Bronchus fibroblast of lung (primary cell): ENCODE measurements around a stretch of chr2.

DNA sequence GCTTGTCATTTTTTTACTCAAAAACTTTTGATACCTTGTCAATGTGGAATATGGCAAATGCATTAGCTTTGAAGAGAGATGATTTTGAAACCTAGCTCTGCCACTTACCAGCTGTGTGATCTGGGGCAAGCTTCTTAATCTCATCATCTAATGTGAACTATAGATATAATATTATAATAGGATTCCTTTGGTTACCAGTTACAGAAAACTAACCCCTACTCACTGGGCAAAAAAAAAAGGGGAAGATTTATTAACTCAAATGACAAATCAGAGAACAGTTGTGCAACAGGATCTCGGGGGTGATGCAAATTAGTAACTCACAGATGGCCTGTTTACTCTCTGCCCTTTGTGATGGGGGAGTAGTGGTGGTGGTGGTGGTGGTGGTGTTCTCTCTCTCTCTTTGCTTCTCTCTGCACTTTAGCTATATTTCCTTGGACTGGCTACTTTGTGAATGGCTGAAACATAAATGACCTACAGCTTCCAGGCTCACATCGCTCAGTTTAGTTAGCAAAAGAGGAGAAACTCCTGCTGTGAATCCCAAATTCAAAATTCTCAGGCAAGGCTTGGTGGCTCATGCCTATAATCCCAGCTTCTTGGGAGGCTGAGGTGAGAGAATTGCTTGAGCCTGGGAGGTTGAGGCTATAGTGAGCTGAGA is 3.9 kb upstream of the RHOQ start:
- RAMPAGE, long total RNA, result no peak

GRCh38 chr2:46554171-46555107 is 12.1 kb upstream of the ATP6V1E2 start:
- RAMPAGE, long total RNA, result no peak

DNA sequence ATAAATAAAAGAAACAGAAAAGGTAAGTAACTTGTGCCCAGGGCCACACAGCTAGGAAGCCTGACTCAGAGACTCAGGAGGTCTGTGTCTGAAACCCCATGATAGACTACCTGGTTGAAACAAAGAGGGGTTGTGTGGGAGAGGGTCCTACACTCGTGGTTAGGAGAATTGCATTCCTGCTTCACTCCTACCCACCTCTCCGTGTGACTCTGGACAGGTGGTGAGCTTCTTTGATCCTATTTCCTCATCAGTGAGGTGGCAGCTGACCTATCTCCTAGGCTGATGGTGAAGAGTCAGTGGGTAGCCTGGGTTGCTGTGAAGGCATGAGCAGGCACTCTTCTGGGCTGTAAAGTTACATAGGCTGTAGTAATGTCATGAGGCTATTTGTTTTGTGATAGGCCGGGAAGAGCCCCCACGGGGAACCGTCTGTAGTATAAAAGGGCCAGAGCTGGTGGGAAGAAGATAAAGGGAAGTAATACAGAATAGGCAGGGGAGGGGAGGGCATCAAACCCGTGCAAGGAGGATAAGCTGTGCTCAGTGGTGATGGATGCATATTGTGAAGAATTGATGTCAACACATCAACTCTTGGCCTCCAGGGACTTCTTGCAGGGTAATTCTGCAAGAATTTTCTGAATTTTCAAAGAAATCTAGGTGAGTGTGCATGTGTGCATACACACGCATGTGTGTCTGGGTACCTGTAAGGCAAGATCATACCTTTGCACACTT is 20.8 kb upstream of the ATP6V1E2 start:
- RAMPAGE, long total RNA, result no peak

- RAMPAGE, long total RNA, result no peak
These were observed 39.5 kb downstream of the CRIPT start for GRCh38 chr2:46656523-46657007.

GRCh38 chr2:46699989-46700405 is 902 bp downstream of the SOCS5 start:
- RAMPAGE, long total RNA, result no peak

DNA sequence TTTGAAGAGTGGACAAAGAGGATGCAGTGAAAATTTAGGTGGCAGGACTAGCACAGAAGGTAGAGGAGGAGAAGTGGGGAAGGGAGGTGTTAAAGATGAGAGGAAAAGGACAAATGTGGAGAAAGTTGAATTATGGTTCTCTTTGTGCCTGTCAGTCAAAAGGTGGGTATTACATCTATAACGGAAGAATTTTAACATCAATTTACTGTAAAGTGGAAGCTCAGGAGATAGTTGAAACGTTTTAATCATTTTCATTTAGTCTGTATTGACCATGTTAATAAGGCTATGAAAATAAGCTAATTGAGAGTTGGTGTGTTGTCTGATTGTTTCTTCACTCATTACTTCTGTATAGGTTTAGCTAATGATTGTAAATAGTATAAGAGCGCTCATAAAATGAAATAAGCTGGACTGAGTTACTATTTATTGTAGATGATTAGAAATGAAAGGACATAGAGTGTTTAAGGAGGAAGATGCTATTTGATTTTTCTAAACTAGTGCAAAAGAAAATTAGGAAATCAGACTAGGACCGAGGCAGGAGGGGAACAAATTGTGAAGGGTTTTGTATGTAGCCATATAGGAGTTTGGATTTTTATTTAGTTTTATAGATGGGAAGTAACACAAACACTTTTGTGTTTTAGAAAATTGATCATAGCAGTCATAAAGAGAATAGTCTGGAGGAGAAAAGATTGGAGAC is 8.1 kb downstream of the SOCS5 start:
- RAMPAGE, long total RNA, result no peak

DNA sequence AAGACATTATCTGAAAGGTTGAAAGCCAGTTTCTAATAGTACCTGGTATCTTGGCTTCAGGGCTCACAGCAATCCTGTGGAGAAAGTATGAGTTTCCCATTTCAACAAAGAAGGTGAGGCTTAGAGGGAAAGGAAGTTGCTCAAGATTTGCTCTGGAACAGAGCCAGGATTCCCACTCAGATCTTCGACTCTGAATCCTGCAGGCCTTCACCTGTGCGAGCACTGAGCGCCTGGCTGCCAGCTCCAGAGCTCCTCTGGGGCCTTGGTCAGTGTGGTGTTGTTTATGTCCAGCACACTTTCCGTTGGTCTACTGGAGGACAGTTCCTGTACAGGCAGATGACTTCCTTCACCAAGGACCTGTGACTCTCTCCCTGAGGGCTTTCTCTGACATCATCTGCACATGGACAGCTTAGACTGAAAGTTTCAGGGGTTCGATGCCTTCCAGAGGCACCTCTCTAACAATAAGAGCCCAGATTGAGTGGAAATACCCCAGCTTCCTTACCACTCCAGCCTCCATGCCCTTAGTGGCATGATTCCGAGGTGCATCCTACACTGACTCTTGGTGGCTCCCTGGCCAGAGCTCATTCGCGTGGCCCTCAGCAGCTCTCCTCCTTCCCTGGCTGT is 80.6 kb downstream of the SOCS5 start:
- RAMPAGE, long total RNA, result no peak

- RAMPAGE, long total RNA, result no peak
These were observed 36.7 kb downstream of the MCFD2 start for GRCh38 chr2:46878726-46879402.

DNA sequence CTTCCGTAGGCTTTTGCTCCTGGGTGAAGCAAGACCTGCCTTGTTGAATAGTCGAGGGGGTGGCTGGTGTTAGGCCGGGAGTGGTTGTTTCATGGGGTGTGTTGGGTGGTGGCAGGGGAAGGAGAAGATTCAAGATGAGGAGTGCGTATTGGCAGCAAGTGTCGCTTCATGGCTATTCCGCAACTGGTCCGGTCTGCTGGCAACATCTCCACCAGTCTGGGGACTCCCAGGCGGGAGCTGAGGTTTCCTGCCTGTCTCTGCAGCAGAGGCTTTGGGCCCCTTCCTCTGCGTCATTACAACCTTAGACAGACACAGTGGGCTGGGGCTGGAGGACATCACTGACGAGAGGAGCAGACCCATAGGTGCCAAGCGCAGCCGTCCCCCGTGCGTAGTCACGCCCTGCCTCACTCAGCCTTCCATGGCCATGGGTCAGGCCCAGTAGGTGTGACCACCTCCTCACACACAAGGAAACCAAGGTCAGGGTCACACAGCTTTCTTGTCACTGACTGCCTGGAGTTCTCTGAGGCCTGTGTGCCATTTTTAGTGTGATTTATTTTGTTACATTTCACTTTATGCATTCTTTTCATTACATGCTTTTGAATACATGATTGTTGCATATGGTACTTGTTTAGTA is 38.6 kb downstream of the TTC7A start:
- RAMPAGE, long total RNA, result no peak

DNA sequence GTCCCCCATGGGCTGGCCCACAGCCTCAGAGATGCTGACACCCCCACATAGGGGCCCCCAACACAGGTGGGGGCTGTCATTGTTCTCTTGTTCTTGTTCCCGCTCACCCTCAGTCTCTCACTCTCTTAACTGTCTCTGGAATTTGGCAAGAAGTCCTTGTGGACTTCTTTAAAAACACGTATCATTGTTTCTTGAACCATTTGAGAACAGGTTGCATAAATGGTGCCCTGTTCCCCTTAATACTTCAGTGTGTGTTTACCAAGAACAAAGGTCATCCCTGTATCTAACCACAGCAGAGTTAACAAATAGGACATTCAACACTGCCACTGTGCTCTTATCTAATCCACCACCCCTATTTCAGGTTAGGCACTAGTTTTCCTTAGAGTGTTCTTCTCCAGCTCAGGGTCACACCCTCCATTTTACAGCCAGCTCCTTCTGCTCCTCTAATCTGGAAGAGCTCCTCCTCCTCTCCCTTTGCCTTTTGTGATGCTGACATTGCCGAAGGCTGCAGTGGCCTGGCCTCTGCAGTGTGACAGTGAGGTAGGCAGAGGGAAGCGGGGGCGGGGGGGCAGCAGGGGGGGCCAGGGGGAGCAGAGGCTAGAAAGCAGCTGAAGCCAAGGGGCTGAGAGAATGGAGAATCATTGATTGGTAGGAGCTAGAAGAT is 76.1 kb downstream of the STPG4 start:
- RAMPAGE, long total RNA, result no peak

DNA sequence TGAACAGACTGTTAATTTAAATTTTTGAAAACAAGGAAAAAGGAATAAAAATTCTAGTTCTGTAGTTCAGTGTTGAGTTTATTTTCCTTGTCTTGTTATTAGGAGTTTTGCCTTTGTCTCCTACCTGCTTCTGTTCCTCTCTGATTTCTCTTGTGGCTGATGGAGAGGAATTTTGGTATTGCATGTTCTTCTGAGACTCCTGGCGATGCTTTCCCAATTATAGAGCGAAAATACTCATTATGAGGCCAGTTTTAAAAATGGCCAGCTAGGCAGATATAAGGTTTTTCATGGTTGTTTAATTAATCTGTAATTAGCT is 23.3 kb upstream of the EPCAM start:
- RAMPAGE, long total RNA, result no peak

DNA sequence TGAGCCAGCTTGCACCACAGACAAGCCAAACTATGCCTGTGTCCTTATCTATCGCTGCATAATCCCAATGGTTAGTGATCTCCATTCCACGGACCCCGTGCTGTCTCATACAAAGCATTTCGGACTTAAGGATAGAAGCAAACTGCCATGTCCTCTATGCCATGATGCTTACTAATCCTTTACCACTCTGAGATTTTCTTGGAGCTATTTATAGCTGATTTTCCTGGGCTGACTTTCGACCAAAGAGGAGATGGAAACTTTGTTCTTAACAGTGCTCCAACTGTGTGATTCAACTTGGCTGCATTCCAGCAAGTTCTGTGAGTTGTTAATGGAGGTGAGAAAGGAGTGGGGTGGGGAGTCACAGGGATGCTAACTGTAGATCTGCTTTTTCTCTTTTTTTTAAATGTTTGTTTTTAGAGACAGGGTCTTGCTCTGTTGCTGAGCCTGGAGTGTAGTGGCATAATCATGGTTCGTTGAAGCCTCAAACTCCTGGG is 11.6 kb upstream of the EPCAM start:
- RAMPAGE, long total RNA, result no peak

GRCh38 chr2:47379379-47379995 is 10.4 kb downstream of the EPCAM start:
- RAMPAGE, long total RNA, result no peak

- RAMPAGE, long total RNA, result no peak
These were observed 84.9 kb upstream of the MSH6 start for GRCh38 chr2:47698044-47698507.

- RAMPAGE, long total RNA, result no peak
These were observed 5.3 kb upstream of the MSH6 start for GRCh38 chr2:47777440-47778207.

DNA sequence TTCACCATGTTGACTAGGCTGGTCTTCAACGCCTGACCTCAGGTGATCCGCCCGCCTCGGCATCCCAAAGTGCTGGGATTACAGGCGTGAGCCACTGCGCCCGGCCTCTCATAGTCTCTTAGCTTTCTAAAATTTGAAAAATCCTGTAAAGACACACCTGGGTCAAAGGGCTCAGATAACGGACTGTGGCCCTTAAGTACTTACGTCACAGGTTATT is 794 bp upstream of the MSH6 start:
- RAMPAGE, long total RNA, result no peak

GRCh38 chr2:47904607-47905364 is 1.5 kb downstream of the FBXO11 start:
- RAMPAGE, long total RNA, result no peak

GRCh38 chr2:48214053-48214571 is 100.4 kb upstream of the FOXN2 start:
- RAMPAGE, long total RNA, result no peak

- RAMPAGE, long total RNA, result no peak
These were observed 1.0 kb upstream of the FOXN2 start for GRCh38 chr2:48313409-48313946.

- RAMPAGE, long total RNA, result no peak
These were observed 25.6 kb upstream of the PPP1R21 start for GRCh38 chr2:48414568-48415826.